Parotid gland (tissue), 1 donor: Measurements from ENCODE around the gene HECTD2.

DNA sequence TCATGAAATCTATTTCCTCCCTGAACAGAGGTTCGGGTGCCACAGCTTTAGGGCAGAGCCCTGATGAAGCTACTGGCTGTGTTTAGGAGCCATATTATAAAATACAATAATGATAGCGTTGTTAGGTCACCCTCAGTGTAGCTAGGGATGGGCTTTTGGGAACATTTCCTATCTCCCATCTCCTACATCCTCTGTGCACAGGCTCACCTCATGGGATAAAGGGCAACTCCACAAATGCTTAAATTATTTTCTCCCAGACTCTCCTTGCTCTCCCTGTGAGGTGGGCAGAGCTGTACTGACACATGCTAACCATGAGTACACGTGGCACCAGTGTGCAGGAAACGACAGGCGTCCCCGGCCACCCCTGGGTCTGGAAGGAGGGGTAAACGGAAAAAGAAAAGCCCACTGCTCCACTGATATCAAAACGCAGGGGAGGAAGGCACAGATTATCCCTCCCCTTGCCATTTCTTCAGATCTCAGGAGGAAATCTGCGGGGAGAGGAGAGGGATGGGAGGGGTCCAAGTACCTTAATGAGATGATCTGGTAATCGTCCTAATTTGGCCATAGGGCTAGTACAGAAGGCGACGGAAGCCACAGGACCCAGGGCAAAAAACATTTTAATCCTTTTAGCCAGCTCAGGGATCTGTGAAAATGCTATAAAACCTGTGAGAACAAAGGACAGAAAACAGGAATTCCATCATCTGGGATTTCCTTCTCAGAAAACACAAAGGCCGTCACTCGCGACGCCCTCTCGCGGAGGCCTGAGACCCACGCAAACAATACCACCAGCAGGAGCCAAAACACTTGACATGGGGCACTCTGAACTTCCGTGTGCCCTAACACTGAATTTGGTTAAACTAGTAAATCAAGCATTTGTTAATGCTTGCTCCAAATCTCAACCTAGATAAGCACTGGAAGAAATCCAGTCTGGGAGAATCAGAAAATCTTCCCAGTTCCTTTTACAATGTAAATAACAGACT lies 17.7 kb upstream of the CH25H start:
- PRO-cap, result unidirectional peak, plus-strand start at position 422 of the sequence

GRCh38 chr10:89235339-89235950 lies 16.1 kb downstream of the LIPA start:
- PRO-cap, result no peak

DNA sequence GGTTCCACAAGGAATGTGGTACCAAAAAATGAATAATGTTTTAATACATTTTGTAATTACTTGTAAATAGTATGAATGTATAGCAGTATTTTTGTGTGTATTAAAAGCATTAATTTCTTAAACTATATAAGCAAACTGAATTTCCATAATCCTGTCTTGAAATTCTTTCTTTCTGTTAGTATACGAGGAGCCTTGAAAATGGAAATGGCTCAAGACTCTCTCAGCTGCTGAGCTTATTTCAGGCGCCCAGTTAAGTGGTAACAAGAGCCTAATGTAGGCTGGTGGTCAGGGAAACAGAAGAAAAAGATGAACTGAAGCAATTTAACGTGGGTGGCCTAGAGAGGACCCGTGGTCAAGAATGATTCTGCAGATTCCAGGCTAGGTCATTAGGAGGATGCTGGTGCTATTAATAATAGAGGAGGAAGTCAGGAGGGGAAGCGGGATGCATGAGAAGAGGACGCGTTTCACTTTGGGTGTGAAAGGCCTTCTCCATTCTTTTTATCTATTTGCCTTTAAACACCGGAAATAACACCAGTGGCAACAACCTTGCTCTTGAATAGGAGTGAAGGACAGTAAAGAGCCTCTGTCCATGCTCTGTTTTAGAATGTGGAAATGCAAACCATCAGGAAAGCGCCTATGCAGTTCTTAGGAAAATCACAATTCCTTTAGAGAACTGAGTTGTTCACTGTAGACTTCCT lies 8.8 kb downstream of the LIPA start:
- PRO-cap, result no peak

DNA sequence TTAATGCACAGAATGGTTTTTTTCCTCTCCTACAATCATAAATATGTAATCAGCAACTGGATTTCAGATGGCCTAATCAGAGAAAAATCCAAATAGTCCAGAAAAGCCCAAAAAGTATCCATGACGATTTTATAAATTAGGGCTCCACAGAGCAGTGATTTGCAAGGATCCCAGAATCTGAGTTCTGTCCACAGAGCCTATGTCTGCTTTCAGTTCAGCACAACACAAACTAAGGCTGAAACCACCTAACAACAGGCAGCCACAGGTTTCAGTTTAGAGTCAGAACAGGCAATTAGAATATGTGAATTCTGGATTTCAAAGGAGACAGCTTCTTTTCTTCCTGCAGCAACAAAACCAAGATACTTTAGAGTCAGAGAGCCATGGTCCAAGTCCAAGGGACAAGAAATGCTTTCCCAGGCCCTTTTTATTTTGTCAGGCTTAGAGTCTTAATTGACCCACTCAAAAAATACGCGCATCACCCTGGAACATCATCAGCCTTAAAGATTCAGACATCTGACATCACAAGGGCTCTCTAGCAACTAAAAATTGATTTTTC lies 23.6 kb downstream of the IFIT3 start:
- PRO-cap, result no peak

GRCh38 chr10:89494495-89495023 lies 40.8 kb downstream of the SLC16A12 start:
- PRO-cap, result no peak

DNA sequence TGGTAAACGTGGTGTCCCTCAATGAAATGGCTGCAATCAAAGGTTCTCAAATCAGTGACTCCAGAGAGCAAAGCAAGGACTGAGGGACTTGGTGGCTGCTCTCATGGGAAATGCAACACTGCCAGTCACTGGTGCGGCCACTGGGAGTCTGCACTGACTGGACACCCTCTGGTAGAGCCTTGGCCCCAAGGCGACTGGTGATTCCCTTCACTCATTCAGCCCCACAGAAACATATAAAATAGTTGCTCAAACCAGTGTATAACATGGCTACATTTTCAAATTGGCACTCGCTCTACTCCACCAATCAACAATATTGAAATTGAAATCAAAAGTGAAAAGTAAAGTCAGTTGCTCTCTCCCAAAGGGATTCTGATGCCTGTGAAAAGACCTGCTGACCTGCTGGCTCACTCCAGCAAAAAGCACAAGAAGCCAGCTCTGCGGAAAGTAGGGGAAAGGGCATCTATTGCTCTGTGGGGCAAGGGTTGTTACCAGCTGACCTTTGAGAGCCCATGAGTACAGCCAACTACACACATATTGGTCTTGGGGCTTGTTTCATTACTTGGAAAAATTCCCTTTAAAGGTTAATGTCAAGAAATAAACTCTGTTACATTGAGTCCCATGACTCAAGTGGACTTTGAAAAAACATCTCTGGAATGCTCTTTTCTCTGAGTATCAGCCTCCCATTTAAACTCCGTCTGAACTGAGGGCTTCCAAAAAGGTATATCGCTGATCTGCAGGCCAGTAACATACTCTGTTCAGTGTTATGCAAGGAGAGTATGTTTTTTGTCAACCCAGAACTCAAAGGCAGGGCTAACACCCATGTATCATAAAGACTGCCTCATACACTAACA lies 53.4 kb downstream of the PANK1 start:
- PRO-cap, result no peak

DNA sequence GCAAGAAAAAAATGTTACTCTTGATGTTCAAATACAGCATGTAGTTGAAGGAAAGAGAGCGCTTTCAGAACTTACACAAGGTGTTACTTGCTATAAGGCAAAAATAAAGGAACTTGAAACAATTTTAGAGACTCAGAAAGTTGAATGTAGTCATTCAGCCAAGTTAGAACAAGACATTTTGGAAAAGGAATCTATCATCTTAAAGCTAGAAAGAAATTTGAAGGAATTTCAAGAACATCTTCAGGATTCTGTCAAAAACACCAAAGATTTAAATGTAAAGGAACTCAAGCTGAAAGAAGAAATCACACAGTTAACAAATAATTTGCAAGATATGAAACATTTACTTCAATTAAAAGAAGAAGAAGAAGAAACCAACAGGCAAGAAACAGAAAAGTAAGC lies 36.8 kb downstream of the KIF20B start:
- PRO-cap, result no peak

- PRO-cap, result no peak
Measured at GRCh38 chr10:90145553-90145898, 444.1 kb downstream of the KIF20B start.

GRCh38 chr10:90968196-90968956 lies 47.5 kb upstream of the ANKRD1 start:
- PRO-cap, result no peak

DNA sequence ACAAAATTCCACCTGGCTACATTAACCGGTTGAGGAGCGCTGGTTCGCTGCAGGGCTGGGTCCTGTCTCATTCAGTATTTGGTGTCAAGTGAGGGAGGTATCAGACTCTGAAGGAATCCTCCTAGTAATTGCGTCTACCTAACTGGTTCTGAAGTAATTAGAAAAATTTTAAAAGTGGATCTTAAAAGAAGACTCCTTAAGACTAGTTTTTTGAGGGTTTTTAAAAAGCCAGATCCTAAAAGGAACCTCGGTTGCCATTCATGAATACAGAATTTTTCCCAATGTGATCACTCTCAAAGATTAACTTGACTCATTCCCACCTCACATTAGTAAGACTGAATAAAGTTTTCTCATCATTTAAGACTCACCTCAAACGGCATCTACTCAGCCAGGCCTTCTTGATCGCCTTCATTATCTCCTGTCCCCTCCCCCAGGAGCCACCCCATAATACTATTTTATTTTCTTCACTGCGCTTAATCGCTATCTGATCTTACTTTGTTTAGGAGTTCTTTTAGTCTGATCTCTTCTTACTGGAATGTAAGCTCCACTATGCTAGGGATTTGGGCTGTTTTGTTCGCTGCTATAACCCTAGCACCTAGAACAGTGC lies 56.0 kb upstream of the PCGF5 start:
- PRO-cap, result no peak

- PRO-cap, result no peak
Measured at GRCh38 chr10:91193542-91193821, 27.0 kb upstream of the PCGF5 start.

GRCh38 chr10:91201222-91201600 lies 19.3 kb upstream of the PCGF5 start:
- PRO-cap, result no peak

- PRO-cap, result bidirectional peak, plus-strand start at chr10:91410078, minus-strand start at chr10:91410075; bidirectional peak, plus-strand start at chr10:91410294, minus-strand start at chr10:91410137
Measured at GRCh38 chr10:91409896-91410934, at the start of gene HECTD2. HECTD2 (plus strand) TSS chr10:91410344.

GRCh38 chr10:91574997-91575401 lies 57.9 kb downstream of the PPP1R3C start:
- PRO-cap, result no peak

DNA sequence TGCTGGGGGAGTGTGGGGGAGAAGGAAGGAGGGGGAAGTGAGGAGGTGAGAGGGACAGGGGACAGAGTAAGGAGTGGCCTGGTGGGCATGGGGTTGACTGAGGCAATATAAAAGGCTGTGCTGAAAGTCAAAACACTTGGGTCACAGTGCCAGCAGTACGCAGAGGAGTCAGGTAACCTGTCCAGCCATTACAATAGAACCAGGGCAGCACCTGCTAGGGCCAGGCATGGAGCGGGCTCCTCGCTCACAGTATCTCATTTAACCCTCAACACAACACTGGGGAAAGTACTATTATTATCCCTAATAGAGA lies 43.2 kb downstream of the PPP1R3C start:
- PRO-cap, result no peak

- PRO-cap, result no peak
Measured at GRCh38 chr10:91614096-91614255, 18.9 kb downstream of the PPP1R3C start.

DNA sequence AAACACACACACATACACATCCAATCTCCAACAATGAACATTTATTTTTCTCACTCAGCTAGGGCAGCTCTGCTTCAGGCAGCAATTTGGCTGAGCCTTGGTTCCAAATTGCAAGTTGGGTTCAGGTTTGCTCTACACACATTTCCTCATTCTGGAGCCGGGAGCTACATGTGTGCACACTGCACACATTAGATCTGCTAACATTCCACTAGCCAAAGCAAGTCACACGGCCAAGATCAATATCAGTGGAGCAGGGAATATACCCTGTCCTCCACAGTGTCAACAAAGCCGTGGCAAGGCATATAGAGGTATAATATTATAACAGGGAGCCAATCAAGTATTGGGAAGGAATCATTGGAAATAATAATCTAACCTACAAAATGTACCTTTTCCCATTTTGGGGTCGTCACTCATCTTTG lies 57.5 kb upstream of the PPP1R3C start:
- PRO-cap, result no peak

DNA sequence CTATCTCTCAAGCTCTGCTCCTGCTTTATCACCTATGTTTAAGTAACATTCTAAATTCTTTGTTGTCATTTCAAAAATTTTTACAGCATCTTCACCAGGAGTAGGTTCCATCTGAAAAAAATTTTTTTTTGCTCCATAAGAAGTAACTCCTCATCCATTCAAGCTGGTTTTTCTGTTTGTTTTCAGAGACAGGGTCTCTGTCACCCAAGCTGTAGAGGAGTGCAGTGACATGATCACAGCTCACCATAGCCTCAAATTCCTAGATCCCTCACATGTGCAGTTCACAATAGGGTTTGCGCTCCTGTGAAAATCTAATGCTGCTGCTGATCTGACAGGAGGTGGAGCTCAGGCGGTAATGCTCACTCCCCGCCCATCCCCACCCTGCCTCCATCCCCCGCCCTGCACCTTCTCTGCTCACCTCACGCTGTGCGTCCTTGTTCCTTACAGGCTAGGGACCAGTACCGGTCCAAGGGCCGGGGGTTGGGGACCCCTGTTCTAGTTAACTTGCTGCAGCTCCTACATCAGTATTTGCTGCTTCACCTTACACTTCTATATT lies 2.1 kb upstream of the TNKS2 start:
- PRO-cap, result no peak

GRCh38 chr10:92108161-92108614 lies 182.7 kb downstream of the CPEB3 start:
- PRO-cap, result no peak

DNA sequence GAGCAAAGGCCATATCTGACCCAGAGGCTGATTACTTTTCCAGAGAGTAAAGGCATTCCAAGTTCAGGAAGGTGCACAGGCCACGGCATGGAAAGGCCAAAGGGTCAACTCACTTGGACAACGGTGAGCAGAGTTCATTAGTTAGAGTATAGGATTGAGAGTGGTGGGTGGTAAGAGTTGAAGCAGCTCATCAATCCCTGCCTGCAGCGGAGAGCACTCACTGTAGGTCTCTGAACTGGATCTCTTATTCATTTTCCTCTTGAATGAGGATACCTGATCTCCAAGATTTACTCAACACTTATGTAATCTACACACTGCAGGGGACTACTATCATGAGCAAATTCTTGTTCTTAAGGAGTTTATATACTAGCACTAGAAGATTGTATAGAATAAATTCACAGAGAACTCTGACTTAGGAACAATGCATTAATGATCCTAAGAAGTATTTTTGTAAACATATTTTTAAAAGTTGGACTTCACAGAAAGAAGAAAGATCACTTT lies 168.6 kb downstream of the CPEB3 start:
- PRO-cap, result no peak